Measurements from ENCODE around the gene WARS1.

- RAMPAGE, long total RNA, result no peak
- RRBS, result no CpG with 5 or more reads among the region's 18 CpGs
Observed at GRCh38 chr14:100137503-100137900, 21.9 kb downstream of the DEGS2 start.

DNA sequence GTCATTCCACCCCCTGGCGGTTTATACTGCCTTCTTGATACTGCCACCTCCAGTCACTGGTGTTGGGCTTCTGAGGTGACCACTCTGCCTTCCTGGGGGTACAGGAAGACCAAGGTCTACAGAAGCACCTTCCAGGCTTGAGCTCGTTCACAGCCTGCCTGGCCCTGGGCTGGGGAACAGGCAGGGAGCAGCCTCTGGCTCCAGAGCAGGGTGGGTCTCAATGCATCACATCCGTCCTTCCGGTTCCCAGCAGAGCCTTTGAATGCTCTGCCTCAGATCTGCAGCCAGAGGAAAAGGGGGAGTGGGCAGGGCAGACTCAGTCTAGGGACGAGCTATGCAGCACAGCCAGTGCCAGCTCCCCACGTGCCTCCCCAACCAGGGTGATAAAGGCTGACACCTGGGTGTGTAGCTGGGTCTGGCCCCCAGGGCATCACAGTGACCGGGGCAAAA is 17.3 kb downstream of the DEGS2 start:
- RAMPAGE, long total RNA, result no peak
- RRBS, result 17% methylated on average over 1 of the region's 7 CpGs

DNA sequence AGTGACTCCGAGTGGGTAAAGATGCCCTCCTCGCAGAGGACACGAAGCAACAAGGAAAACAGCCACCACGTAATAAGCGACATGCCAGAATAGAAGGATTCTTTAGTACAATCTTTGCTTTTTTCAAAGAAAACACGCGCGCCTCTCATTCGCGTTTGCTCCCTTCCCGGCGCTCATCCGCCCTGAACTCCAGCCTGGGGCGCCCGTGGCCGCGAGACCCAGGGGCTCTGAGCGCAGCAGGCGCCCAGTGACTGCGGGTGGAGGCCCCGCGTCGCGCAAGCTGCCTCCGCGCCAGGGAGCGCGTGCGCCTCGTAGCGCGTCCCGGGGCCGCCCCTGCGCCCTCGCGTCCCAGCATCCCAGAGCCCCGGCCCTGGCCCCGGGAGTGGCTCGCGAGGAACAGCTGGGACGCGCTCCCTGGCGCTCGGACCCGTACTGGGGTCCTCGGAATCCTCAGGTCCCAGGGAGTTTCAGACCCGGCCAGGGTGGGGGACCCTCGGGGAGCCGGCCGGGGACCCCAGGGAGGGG is 535 bp downstream of the DEGS2 start:
- RAMPAGE, long total RNA, result no peak
- RRBS, result 2% methylated on average over 13 of the region's 51 CpGs

- RAMPAGE, long total RNA, result no peak
- RRBS, result no CpG with 5 or more reads among the region's 8 CpGs
Observed at GRCh38 chr14:100204421-100205050, 34.4 kb upstream of the YY1 start.

- RAMPAGE, long total RNA, result no peak
- RRBS, result no CpG with 5 or more reads among the region's 11 CpGs
Observed at GRCh38 chr14:100333793-100334770, 10.9 kb downstream of the SLC25A47 start.

GRCh38 chr14:100340193-100341053 is 17.3 kb downstream of the SLC25A47 start:
- RAMPAGE, long total RNA, result no peak
- RRBS, result no CpG with 5 or more reads among the region's 12 CpGs

GRCh38 chr14:100368912-100369825 is 6.0 kb downstream of the WARS1 start:
- RAMPAGE, long total RNA, result no peak
- RRBS, result no CpG with 5 or more reads among the region's 15 CpGs

- RAMPAGE, long total RNA, result start-site peak on the minus strand at chr14:100375350-100375620, 2,121 and 2,051 reads in 2 replicates
- RRBS, result no CpG with 5 or more reads among the region's 23 CpGs
Observed at GRCh38 chr14:100374885-100375887, at the start of gene WARS1. Gene WARS1, minus strand, starts transcription at chr14:100375347.

DNA sequence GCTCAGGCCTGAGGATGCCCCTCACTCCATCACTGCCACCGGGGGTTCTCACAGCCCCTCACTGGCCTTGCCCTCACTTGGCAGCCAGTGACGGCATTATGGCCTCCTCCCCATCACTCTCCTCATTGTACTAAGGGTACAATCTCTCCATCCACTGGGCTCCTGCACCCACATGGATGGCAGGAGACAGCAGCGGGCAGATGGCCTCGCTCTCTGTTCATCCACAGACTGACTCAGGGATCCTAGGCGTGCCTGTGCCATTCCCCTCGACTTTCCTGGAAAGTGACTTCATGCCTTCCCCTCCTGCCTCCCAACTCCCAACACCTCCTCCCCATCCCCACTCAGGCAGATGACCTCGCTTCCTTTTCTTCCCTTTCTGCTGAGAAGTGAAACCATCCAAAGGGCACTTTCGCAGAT is 29.7 kb downstream of the BEGAIN start:
- RAMPAGE, long total RNA, result no peak
- RRBS, result no CpG with 5 or more reads among the region's 8 CpGs

DNA sequence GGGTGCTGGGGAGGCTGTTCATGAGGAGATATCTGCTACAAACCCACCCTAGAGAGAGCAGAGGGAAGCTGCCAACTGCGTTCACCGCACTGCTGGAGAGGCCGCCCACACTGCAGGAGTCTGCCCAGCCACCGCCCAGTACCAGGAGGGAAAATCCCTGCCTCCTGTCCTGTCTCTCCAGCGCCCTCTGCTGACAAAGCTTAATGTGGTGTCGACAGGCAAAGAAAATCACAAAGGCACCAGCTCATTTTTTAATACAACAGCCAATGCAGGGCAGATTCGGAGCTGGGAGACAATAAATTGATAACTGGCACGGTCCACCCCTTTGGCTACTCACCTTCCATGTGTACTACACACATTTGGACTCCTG is 58.5 kb upstream of the BEGAIN start:
- RAMPAGE, long total RNA, result no peak
- RRBS, result no CpG with 5 or more reads among the region's 8 CpGs

DNA sequence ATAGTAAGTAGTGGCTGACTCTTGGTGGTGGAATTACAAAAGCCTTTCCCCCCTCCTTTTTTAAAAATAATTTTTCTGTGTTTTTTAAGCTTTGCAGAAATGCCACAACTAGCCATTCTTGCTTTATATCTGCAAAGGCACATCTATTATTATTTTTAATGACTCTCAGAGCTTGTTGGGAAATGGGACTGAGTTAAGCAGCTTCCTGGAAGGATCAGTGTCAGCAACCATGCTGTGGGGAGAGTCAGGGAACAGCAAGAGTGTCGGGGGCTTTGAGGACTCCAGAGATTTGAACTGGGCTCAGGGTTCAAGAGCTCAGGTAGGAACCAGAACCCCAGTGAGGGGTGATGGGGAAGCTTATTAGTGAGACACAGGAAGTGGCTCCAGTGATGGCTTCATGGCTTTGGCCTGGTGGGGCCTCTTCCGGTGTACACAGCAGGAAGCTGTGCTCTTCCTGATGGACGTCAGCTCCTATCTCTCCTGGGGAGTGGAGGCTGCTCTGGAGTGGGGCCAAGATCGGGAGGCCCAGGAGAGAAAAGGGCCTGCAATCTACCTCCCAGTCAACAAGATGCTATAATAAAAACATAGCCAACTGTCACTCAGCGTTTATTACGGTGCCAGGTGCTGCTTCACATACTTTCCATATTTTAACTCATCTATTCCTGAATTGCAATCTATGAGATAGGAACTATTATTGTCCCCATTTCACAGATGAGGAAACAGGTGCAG is 63.9 kb upstream of the DLK1 start:
- RAMPAGE, long total RNA, result no peak
- RRBS, result no CpG with 5 or more reads among the region's 6 CpGs

DNA sequence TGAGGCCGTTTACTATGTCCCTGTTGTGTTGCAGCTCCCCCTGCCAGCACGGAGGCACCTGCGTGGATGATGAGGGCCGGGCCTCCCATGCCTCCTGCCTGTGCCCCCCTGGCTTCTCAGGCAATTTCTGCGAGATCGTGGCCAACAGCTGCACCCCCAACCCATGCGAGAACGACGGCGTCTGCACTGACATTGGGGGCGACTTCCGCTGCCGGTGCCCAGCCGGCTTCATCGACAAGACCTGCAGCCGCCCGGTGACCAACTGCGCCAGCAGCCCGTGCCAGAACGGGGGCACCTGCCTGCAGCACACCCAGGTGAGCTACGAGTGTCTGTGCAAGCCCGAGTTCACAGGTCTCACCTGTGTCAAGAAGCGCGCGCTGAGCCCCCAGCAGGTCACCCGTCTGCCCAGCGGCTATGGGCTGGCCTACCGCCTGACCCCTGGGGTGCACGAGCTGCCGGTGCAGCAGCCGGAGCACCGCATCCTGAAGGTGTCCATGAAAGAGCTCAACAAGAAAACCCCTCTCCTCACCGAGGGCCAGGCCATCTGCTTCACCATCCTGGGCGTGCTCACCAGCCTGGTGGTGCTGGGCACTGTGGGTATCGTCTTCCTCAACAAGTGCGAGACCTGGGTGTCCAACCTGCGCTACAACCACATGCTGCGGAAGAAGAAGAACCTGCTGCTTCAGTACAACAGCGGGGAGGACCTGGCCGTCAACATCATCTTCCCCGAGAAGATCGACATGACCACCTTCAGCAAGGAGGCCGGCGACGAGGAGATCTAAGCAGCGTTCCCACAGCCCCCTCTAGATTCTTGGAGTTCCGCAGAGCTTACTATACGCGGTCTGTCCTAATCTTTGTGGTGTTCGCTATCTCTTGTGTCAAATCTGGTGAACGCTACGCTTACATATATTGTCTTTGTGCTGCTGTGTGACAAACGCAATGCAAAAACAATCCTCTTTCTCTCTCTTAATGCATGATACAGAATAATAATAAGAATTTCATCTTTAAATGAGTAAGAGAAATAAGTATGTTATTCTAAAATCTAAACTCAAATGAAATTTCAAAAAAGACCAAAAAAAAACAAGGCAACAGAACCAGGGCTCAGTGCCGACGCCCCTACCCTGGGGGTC is 7.8 kb downstream of the DLK1 start:
- RAMPAGE, long total RNA, result no peak
- RRBS, result no CpG with 5 or more reads among the region's 55 CpGs

GRCh38 chr14:100790723-100791289 is 64.1 kb downstream of the DLK1 start:
- RAMPAGE, long total RNA, result no peak
- RRBS, result no CpG with 5 or more reads among the region's 11 CpGs

- RAMPAGE, long total RNA, result no peak
- RRBS, result no CpG with 5 or more reads among the region's 15 CpGs
Observed at GRCh38 chr14:100900926-100901409, 2.6 kb downstream of the RTL1 start.

DNA sequence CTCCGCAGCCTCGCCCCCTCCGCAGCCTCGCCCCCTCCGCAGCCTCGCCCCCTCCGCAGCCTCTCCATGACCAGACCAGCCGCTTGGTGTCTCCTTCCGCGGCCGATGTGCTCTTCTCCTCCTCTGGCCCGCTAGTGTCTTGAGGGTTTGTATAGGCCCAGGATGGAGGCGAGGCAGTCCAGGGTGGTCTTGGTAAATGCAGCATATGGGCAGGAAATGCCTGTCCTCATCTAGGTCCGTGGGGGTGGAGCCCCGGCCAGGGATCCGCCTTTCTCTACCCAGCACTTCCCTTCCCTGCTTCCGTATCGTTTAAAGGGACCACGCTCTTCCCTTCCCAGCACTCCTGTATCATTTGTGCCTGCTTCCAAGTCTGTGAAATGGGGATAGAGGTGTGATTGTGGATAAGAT is 326.6 kb upstream of the RTL1 start:
- RAMPAGE, long total RNA, result no peak
- RRBS, result no CpG with 5 or more reads among the region's 19 CpGs

DNA sequence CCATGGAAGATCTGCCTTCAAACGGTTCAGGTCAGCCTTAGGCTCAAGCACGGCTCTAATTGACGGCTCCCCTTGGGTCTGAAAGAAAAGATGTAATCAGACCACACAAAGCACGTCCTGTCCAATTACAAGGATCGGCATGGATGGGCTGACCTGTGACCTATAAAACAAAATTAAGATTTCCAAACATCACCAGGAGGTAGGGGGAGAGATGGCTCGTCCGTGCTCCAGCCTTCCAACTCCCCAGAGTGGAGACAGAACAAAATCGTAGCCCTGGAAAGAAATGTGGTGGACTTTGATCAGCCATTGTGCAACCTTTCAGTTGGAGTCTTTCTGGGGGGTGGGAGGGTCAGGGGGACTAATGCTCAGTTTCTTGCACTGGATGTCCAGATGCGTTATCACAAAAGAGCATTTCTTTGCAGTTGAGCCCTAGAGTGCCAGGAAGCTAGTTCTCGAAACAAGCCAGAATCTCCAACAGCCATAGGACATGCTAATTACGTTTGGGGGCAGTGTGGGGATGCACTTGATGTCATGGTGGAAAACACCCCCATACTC is 426.8 kb upstream of the PPP2R5C start:
- RAMPAGE, long total RNA, result no peak
- RRBS, result no CpG with 5 or more reads among the region's 11 CpGs

GRCh38 chr14:101359961-101360979 is 401.2 kb upstream of the PPP2R5C start:
- RAMPAGE, long total RNA, result no peak
- RRBS, result no CpG with 5 or more reads among the region's 24 CpGs

DNA sequence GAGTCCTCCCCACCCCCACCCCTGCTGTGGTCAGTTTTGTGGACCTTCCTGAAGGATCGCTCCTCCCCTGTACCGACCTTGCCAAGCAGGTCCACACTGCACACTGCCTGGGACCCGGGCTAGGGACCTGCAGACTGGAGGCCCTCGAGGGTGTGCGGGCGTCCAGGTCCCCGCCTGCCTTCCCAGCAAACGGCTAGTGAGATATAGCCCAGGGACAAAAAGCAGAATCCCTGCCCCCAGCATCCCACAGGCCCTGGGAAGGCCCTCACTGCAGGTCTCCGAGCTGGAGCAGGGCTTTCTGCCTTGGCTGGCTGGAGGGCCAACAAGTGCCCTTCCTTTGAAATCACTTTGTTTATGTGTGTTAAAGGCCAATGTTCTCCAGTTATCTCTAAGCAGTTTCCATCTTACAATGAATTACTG is 397.4 kb upstream of the PPP2R5C start:
- RAMPAGE, long total RNA, result no peak
- RRBS, result no CpG with 5 or more reads among the region's 9 CpGs

DNA sequence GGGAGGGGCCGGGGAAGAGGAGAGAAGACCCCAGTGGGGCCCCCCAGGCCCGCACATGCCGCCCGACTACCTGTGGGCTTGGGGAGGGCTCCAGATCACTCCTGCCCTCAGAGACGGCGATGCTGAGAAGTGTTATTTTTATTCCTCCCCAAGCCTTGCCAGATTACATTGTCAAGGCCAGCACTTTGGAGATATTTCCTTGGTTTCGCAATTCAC is 285.9 kb upstream of the PPP2R5C start:
- RAMPAGE, long total RNA, result no peak
- RRBS, result no CpG with 5 or more reads among the region's 7 CpGs

DNA sequence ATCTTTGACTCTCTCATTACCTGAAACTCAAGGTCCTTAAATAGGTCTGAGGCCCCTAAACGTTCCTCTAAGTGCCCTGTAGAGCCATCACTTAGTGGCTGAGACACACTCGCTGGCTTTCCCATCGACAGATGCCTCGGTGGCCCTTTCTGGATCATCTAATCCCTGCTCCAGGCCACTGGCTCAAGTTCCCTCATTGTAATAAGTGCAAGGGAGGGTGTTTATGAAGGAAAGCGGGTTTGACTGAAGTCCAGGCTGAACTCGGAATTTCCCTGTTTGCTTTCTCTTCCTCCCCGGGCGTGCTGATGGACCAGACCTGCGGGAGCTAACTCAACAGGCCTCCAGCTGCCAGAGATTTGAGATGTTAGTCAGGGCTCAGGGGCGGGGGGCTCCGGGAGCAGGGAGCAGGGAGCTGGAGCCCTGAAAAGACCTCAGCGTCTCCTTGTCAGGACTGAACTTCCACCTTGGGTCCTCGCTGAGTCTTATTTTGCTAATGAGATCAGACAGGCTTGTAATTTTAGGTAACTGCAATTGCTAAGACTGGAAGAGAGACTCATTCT is 280.9 kb upstream of the PPP2R5C start:
- RAMPAGE, long total RNA, result no peak
- RRBS, result no CpG with 5 or more reads among the region's 13 CpGs